Mesenchymal stem cell of Wharton's jelly (primary cell): Measurements from ENCODE around the genes KLF18, RPS8, HPDL and PRDX1.

DNA sequence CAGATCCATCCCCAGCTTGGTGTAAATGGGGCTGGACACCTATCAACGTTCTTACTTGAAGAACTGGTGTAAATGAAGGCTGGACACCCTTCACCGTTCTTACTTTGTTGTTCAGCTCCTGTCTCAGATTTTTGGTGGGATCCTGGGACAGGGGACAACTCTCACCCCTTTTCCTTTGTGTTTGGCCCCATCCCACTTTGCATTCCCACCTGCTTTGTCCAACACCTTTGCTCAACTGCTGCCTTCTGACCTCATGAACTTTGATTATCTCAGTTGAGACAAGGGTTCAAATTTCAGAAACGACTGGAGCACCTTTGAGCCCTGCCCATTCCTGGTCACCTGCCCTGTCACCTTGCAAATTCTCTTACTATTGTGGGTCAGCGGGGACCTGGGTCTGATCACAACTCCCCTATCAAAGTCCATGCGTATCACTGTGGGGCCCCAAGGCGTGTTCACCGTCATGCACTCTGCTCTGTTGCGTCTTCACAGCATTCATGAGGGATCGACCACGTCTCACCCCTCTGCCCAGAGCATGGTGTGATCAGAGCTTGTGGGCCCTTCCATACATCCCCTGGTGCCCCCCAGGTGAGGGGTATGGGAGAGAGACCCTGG, 12.8 kb downstream of the PTPRF start:
- CAGE, long polyA plus RNA: no peak

GRCh38 chr1:43597609-43598255, 52.2 kb upstream of the KDM4A start:
- CAGE, long polyA plus RNA: no peak

DNA sequence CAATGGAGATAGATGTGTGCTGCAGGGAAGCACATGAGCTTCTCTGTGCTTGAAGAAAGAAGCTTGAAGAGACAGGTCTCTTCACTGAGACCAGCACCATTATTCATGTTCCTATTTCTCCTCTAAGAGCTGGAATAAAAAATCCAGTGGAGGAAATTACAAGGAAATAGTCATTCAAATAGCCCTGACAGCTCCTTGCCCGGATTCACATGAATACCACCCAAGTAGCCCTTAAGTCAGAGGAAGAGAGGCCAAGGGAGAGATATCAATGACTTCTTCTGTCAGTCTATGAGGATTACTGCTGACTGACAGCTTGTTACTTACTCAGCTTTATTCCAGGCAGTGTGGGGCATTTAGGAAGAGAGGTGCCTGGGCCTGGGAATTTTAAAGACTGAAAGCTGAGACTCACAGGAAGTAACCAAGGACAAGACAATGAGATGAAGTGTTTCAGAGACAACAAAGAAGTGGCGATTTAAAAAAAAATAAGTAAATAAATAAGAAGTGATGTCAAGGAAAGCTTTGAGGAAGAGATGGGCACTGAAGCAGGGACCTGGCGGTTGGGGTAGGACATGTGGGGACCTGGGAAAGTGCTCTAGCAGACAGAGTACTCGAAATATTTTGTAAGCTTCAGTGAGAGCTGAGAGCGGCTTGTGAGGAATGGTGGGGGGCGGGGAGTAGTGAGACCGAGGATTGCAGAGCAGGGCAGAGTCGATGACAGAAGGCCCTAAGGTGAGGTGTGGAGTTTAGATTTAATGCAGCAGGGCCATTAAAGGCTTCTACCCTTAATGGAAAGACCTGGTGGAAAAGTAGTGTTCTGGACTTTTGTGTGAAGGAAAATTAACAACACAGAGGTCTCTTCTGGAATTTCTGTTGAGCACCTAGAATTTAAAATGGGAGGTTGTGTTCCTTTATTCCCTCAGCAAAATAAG, 58.9 kb downstream of the ST3GAL3 start:
- CAGE, long polyA plus RNA: no peak

GRCh38 chr1:43935508-43936042, 2.0 kb downstream of the ARTN start:
- CAGE, long polyA plus RNA: no peak

DNA sequence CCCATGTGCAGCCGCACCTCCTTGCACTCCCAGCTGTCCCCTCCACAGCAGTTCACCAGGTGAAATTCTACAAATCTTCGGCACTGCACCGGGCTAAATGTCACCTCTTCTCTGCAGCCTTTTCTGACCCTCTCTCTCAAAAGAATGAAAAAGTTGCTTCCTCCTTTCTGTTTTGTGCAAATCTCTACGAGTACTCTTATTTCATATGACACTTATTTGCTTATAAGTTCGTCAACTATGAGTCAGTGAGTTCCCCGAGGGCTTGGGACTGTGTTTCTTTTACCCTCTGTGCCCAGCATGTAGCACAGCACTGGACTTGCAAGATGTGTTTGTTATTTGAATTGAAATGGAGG, 6.4 kb downstream of the SLC6A9 start:
- CAGE, long polyA plus RNA: no peak

- CAGE, long polyA plus RNA: no peak
These were observed 4.5 kb upstream of the SLC6A9 start for GRCh38 chr1:44035679-44036277.

DNA sequence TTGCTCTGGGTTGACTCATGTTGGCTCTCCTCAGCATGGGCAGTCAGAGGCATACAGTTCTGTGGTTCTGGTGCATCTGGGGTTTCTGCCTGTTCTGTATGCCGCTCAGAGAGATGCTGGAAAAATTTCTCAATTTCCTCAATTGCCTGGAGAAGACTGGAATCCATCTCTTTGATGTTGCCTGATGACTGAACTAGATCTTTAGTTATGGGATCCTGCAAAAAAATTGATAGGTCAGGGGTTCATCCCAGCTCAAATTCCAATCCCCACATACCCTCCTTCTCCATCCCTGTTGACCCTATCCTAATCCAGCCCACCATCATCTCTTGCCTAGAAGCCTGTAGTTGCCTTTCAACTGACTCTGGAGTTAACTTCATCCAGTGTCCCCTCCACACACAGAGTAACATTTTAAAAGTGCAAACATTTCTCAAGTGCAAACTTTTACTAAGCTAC, at the start of gene KLF18:
TSS of gene KLF18 (minus strand) at position 167 of the 453 bp plus-strand sequence.
- CAGE, long polyA plus RNA: no peak

GRCh38 chr1:44255269-44256254, 42.3 kb downstream of the DMAP1 start:
- CAGE, long polyA plus RNA: no peak

- CAGE, long polyA plus RNA: no peak
These were observed 47.5 kb downstream of the DMAP1 start for GRCh38 chr1:44260590-44261418.

- CAGE, long polyA plus RNA: no peak
These were observed 70.9 kb downstream of the ERI3 start for GRCh38 chr1:44283835-44284912.

DNA sequence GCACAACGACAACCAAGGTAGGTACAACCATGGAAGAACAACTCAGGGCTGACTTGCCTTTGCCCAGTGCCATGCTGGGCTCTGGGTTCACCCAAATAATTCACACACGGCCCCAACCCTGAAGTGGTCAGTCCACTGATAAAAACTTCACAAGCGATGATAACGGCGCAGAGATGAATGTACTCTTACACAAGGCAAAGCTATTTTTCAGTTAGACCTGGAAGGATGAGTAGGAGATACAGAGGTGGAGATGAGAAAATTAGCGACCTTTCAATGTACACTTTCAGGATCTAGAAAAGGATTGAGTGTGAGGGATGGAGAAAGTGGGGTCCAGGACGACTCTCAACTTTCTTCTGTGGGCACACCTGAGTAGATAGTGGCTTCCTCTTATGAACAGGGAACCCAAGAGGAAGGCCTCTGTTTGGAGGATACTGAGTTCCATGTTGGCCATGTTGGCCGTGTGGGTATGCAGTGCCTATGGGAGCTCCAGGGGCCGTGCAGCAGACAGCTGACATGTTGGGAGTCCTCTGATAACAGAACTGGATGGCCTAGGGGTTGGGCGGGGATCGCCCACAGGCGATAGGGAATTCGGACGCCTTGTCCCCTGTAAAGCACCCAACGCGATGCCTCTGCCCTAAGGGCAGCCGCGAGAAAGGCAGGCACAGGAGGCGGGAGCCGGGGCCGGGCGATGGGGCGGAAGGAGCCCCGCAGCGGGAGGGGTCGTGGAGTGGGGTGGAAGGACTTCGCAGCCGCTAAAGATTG, 43.0 kb downstream of the TMEM53 start:
- CAGE, long polyA plus RNA: no peak

DNA sequence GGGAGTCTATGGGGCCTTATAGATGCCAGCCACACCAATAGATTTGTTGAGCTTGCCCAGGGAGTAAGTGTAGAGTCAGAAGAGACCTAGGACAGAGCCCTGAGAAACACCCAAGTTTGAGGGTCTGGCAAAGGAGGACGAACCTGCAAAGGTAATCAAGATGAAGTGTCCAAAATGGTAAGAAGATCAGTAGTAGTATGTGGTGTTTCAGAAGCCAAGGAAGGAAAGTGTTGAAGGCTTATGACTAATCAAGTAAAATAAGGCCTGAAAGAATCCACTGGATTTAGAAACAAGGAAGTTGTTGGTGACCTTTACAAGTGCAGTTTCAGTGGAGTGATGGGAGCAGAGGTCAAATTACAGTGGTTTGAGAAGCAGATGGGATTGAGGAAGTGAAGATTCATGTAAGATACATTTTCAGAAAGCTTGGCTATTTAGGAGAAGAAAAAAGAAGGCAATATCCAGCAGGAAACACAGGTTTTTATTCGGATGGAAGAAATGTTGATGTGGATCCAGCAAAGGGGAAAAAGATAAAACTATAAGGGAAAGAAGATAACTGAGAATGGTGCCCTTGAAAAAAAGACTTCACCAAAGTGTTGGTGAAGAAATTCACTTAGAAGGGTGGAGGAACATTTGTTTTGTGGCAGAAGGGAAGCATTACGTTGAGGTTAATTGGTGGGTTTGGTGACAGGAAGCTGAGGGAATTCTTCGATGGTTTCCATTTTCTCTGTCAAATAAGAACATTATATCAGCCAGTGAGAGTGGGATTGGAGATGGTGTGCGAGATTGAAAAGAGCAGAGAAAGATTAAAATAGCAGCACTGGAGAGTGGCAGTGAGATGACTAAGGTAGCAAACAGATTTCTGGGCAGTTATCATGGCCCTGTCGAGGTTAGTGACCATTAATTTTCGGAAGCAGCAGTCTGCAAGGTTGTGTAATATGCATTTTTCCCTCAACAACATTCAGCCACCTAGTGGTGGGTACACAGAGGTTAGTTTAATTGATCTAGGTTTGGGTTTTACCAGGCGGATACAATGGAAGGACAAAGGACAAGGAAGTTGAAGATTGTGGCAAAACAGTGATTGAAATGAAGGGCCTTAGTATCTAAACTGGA, 2.2 kb downstream of the ARMH1 start:
- CAGE, long polyA plus RNA: no peak

GRCh38 chr1:44679395-44679926, 4.9 kb downstream of the ARMH1 start:
- CAGE, long polyA plus RNA: no peak

DNA sequence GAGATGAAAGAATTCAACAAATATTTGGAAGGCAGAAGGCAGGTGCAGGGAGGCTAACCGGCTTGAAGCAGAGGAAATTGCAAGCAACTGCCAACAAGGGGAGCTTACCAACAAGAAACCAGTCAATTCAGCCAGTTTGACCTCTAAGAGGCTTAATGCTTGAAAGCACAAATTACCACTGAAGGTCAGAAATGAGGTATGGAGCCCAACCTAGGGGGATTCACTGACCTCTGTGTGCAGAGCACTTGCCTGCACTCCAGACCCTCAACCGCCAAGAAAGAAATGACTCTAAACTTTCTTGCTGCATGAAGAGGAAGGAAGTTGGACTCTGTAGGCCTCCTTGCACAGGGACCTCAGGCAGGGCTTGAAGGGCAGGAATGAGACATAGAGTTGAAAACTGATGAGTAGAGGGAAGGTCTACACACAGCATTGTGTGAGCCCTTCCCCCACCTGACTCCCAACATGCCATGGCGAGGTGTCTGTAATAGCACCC, 10.0 kb downstream of the ARMH1 start:
- CAGE, long polyA plus RNA: no peak

DNA sequence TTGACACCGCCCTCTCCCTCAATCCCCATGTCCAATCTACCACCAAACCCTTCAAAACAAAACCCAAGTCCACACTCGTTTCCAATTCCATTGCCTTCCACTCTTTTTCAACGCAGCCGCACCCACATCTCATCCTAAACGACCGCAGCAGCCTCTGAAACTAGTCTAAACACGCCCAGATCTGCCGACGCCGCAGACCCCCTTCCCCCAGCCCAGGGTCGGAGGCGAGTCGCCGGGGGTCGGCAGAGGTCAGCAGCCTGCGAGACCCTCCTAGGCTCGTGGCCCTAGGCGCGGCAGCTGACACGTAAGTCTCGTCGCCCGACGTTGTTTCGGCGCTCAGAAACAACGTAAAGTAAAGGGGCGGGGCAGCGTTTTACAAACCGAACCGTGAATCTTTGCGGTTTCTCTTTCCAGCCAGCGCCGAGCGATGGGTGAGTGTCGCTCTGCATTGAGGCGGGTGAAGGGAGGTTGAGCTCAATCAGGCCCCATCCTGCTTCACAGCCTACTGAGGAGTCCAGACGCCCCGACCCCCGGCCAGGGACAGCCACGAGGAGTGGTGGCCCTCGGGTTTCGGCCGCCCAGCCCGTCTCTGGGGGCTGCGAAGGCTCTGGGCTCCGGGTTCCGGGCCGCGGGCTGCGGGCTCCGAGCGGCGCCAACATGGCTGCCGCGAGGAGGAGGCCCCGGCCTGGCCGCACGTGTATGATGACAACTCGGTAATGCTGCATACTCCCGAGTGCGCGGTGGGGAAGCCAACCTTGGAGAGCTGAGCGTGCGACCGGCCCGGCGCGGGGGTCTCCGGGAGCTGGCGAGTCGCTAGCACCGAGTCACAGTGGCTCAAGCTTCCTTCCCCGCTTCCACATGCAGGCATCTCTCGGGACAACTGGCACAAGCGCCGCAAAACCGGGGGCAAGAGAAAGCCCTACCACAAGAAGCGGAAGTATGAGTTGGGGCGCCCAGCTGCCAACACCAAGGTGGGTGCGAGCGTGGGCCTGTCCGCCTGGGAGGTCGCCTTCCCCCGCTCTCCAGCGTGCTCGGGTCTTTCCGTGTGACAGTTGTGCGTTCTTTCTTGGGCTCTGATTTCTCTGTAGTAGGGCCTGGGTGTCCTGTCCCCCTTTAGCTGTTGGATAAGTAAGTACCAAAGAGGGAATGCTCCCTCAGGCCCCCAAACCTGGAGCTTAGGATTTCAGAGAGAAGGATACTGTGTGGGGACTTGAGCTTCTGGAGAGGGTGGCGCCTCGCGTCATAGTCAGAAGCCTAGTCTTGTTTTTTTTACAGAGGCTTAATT, at the start of gene RPS8:
TSS of gene RPS8 (plus strand) at position 371 of the 1,285 bp plus-strand sequence.
- CAGE, long polyA plus RNA: start-site peak on the plus strand centred at position 417 of the sequence, 11 bp wide, 80 and 15 reads in 2 replicates

GRCh38 chr1:44847807-44848306, 4.8 kb upstream of the PTCH2 start:
- CAGE, long polyA plus RNA: no peak

GRCh38 chr1:45326573-45327690, at the start of gene HPDL:
HPDL (plus strand) TSS chr1:45326895.
- CAGE, long polyA plus RNA: no peak

DNA sequence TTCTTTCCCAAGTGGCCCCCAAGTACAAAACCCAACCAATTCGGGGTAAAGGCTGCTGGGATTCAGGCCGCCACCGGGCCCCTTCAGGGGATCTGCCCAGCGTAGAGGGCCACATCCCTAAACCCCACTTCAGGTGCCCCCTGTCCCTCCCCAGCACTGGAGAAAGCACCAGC, 668 bp downstream of the PRDX1 start:
- CAGE, long polyA plus RNA: no peak

GRCh38 chr1:45521645-45522480, at the start of gene PRDX1:
PRDX1 (minus strand) TSS chr1:45521884.
- CAGE, long polyA plus RNA: no peak

GRCh38 chr1:45616459-45617102, 7.3 kb downstream of the CCDC17 start:
- CAGE, long polyA plus RNA: no peak